Uterus (tissue), 7 donors: ENCODE results near the gene SLC12A8.

GRCh38 chr3:125051490-125052143 is 4.2 kb downstream of the HEG1 start:
- PRO-cap, 4 experiments = no peak in any of the 4 experiments
- RAMPAGE, long total RNA, 2 experiments = no peak in any of the 2 experiments
- RRBS = no CpG with 5 or more reads among the region's 10 CpGs

- PRO-cap, 4 experiments = no peak in any of the 4 experiments
- RAMPAGE, long total RNA, 2 experiments = no peak in any of the 2 experiments
- RRBS = no CpG with 5 or more reads among the region's 9 CpGs
Measured at GRCh38 chr3:125053703-125054454, 1.9 kb downstream of the HEG1 start.

DNA sequence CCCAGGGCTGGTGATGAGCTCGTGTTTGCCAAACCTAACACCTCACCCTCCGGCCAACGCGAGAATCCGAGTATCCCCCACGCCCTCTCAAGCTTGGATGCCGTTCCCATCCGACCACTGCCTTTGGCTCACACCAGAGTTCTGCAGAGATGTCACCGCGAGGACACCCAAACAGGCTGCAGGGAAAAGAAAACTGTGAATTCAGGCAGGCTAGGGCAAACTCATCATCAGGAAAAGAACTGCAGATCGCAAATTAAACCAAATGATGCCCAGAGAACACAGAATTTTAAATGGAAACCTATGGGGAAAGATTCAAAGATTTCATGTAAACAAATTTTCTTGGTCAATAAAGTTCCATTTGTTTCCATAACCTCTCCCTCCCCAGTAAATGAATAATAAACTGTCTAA is 728 bp upstream of the HEG1 start:
- PRO-cap, 4 experiments = peak in 4 of 4 experiments; most common plus-strand start position 136 of the sequence (in 3); most common minus-strand start position 143 of the sequence (in 3)
- RAMPAGE, long total RNA, 2 experiments = no peak in any of the 2 experiments
- RRBS = no CpG with 5 or more reads among the region's 11 CpGs

- PRO-cap, 4 experiments = no peak in any of the 4 experiments
- RAMPAGE, long total RNA, 2 experiments = no peak in any of the 2 experiments
- RRBS = no CpG with 5 or more reads among the region's 5 CpGs
Measured at GRCh38 chr3:125063200-125063728, 7.5 kb upstream of the HEG1 start.

DNA sequence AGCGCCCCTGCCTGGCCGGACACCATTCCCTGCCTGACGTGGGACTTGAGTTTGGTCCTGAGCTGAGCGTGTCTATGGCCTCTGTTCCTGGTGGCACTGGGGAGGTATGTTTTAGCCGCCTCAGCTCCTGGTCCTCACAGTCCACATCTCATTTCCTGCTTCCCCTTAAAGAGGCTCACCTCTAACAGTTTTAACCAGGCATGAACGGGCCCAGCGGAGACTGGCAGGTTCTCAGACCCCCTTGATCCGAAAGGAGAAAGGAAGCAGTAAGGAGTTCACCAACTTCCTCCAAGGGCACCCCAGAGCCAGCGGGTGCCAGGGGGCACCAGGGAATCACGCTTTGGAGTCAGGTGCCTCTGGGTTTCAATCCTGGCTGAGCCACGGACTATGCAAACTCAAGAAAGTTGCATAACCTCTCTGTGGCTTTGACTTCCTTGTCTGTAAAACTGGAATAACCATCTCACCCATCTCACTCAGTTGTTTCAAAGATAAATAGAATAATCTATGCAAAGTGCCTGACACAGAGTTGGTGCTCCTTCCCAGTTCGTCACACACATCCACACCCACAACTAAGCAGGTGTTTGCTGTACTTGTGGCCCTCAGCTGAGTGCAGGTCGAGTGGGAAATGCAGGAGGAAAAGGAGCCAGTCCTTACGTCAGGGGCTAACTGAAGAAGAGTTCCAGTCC is 48.5 kb downstream of the SLC12A8 start:
- PRO-cap, 4 experiments = no peak in any of the 4 experiments
- RAMPAGE, long total RNA, 2 experiments = no peak in any of the 2 experiments
- RRBS = no CpG with 5 or more reads among the region's 14 CpGs

- PRO-cap, 4 experiments = peak in 1 of 4 experiments; most common plus-strand start chr3:125212843 (in 1); most common minus-strand start chr3:125212761 (in 1)
- RAMPAGE, long total RNA, 2 experiments = no peak in any of the 2 experiments
- RRBS = 4% methylated on average over 16 of the region's 58 CpGs
Measured at GRCh38 chr3:125212274-125212892, at the start of gene SLC12A8. Gene SLC12A8 (minus strand): TSS chr3:125212748.

DNA sequence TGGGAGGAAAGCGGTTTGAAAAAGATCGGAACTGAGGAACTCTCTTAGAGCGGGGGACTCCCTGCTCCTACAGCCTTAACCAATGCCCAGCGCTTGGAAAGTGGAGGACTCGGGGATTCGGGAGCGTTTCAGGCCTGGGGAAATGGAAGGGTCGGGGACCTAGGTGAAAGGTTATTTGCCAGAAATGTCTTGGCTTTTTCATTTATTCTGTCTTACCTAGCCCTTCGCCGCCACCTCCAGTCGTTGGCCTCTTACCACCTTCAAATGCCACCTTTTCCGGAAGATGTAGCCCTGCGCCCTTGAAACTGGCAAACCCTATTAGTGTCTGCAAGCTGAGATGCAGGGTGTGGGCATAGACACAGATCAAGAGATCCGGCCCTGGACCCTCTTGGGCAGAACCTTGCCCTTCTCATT is 424 bp upstream of the ZNF148 start:
- PRO-cap, 4 experiments = no peak in any of the 4 experiments
- RAMPAGE, long total RNA, 2 experiments = no peak in any of the 2 experiments
- RRBS = 1% methylated on average over 3 of the region's 14 CpGs

- PRO-cap, 4 experiments = no peak in any of the 4 experiments
- RAMPAGE, long total RNA, 2 experiments = no peak in any of the 2 experiments
- RRBS = no CpG with 5 or more reads among the region's 7 CpGs
Measured at GRCh38 chr3:125394373-125395103, 19.4 kb upstream of the ZNF148 start.

DNA sequence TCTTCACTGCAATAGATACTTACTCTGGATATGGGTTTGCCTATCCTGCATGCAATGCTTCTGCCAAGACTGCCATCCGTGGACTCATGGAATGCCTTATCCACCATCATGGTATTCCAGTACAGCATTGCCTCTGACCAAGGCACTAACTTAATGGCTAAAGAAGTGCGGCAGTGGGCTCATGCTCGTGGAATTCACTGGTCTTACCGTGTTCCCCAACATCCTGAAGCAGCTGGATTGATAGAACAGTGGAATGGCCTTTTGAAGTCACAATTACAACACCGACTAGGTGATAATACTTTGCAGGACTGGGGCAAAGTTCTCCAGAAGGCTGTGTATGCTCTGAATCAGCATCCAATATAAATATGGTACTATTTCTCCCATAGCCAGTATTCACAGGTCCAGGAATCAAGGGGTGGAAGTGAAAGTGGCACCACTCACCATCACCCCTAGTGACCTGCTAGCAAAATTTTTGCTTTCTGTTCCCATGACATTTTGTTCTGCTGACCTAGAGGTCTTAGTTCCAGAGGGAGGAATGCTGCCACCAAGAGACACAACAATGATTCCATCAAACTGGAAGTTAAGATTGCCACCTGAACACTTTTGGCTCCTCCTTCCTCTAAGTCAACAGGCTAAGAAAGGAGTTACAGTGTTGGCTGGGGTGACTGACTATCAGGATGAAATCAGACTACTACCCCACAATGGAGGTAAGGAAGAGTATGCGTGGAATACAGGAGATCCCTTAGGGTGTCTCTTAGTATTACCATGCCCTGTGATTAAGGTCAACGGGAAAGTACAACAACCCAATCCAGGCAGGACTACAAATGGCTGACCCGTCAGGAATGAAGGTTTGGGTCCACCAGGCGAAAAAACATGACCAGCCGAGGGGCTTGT is 22.4 kb upstream of the OSBPL11 start:
- PRO-cap, 4 experiments = no peak in any of the 4 experiments
- RAMPAGE, long total RNA, 2 experiments = no peak in any of the 2 experiments
- RRBS = no CpG with 5 or more reads among the region's 10 CpGs

GRCh38 chr3:125683451-125683750 is 88.1 kb upstream of the OSBPL11 start:
- PRO-cap, 4 experiments = peak in 4 of 4 experiments; most common plus-strand start chr3:125683590 (in 4); most common minus-strand start chr3:125683544 (in 4)
- RAMPAGE, long total RNA, 2 experiments = no peak in any of the 2 experiments
- RRBS = no CpG with 5 or more reads among the region's 4 CpGs

GRCh38 chr3:125799145-125799797 is 169.7 kb upstream of the ROPN1B start:
- PRO-cap, 4 experiments = no peak in any of the 4 experiments
- RAMPAGE, long total RNA, 2 experiments = no peak in any of the 2 experiments
- RRBS = no CpG with 5 or more reads among the region's 9 CpGs

GRCh38 chr3:125936335-125936582 is 32.7 kb upstream of the ROPN1B start:
- PRO-cap, 4 experiments = no peak in any of the 4 experiments
- RAMPAGE, long total RNA, 2 experiments = no peak in any of the 2 experiments
- RRBS = no CpG with 5 or more reads among the region's 3 CpGs

- PRO-cap, 4 experiments = no peak in any of the 4 experiments
- RAMPAGE, long total RNA, 2 experiments = no peak in any of the 2 experiments
- RRBS = no CpG with 5 or more reads among the region's 6 CpGs
Measured at GRCh38 chr3:125975225-125975702, 6.3 kb downstream of the ROPN1B start.

DNA sequence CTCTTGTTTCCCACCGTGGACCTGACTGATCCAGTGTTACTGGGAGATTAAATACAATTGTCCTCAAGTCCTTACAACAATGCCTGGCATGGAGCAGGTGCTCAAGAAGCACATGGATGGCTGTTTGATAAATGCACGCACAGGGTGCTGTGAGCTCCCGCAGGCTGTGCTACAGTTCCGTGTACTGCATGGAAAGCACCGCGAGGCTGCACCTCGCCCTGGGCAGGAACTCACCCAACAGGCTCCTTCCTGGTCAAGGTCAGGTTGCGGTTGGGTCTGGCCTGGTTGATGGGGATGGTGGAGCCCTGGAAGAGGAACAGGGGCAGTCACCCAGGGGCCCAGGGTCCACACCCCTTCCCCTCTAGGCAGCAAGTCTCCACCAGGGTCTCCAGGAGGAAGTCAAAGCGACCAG is 46.1 kb upstream of the SLC41A3 start:
- PRO-cap, 4 experiments = no peak in any of the 4 experiments
- RAMPAGE, long total RNA, 2 experiments = no peak in any of the 2 experiments
- RRBS = no CpG with 5 or more reads among the region's 9 CpGs

DNA sequence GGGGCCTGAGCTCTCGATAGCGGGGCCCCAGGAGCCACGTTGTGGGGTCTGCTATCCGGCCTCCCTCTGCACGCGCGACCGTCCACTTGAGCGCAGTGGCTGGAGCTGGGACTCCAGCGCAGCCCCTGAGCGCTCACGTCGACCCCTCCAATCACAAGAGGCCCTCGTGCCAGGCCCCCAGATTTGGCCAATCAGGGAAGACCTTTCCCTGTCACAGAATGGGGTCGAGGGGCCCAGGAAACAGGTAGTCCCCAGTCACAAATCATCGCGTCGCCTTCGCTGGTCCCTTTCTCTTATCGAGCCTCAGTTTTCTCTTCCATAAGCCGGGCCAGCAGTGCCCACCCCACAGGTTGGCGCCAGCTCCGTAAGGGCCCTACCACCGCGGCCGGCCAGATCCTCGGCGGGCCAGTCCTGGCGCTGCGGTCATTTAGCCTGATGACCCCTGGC is 540 bp downstream of the ALDH1L1 start:
- PRO-cap, 4 experiments = peak in 3 of 4 experiments; most common plus-strand start position 211 of the sequence (in 3); most common minus-strand start position 94 of the sequence (in 3)
- RAMPAGE, long total RNA, 2 experiments = no peak in any of the 2 experiments
- RRBS = 1% methylated on average over 10 of the region's 30 CpGs

- PRO-cap, 4 experiments = peak in 1 of 4 experiments; most common plus-strand start chr3:126270599 (in 1)
- RAMPAGE, long total RNA, 2 experiments = no peak in any of the 2 experiments
- RRBS = no CpG with 5 or more reads among the region's 12 CpGs
Measured at GRCh38 chr3:126270018-126271011, 86.9 kb downstream of the KLF15 start.

DNA sequence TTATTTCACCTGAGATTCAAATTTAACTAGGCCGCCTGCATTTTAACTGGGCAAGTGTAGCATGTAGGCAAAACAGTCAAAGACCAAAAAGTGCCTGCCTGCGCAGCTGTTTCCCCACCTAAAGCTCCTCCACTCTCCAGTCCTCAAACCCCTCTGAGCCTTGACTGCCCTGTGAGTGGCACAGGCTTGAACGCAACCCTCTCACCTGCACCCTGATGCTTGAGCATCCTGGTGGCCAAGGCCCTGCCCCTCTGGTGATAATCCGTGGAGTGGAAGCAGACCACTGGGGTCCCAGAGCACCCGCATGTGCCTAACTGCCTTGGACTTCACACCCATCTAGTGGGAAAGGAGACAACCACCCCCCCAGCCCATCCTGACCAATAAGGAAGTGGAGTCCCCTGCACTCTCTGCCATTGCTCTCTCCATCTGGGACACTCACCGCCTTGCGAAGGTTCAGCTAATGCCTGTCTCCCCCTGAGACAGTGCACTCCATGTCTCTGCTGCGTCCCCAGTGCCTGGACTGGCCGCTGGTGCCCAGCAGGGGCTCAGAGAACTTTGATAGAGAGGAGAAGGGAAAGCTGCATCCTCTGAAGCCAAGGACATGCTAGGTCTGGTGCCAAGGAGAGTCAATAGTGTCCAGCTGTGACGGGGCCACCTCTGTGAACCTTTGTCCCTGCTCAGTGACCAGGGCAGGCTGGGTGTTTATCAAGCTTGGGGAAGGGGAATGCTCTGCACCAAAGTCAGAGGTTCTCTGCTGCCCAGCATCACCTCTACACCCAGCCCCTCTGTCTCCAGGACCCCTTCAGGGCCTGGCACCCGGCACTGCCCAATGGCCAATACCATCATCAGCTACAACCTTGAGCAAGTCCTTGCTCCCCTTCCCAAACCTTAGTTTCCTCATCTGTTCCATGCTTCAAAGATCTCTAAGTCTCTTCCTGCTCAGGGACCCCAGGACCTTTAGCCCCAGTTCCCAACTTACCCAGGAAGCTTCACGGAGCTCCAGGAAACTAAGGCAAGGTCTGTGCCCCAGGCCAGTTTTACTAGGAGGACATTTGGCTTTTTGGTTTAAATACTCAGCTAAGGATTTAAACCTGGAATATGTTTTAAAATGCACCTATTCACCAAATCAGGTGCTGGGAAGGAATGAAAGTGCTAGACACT is 3.3 kb downstream of the KLF15 start:
- PRO-cap, 4 experiments = no peak in any of the 4 experiments
- RAMPAGE, long total RNA, 2 experiments = no peak in any of the 2 experiments
- RRBS = no CpG with 5 or more reads among the region's 12 CpGs

DNA sequence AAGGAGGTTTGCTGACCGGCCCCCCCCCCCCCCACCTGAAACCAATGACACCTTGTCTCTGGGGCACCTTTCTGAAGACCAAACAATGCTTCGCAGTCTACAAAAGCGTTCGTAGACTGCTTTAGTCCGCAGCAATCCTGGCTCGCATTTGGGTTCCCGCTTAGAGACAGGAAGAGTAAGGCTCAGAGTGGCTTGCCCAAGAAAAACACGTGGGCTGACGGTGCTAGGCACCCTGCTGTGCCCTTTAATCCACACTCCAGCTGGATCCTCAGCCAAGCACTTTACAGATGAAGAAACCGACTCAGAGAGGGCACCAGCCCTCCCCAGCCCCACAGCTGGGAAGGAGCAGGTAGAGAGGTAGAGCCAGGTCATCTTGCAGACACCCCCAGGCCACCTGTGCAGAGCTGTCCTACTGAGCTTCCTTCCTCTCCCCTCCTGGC is 858 bp upstream of the KLF15 start:
- PRO-cap, 4 experiments = peak in 2 of 4 experiments; most common plus-strand start position 252 of the sequence (in 2); most common minus-strand start position 150 of the sequence (in 2)
- RAMPAGE, long total RNA, 2 experiments = no peak in any of the 2 experiments
- RRBS = 3% methylated on average over 1 of the region's 10 CpGs

DNA sequence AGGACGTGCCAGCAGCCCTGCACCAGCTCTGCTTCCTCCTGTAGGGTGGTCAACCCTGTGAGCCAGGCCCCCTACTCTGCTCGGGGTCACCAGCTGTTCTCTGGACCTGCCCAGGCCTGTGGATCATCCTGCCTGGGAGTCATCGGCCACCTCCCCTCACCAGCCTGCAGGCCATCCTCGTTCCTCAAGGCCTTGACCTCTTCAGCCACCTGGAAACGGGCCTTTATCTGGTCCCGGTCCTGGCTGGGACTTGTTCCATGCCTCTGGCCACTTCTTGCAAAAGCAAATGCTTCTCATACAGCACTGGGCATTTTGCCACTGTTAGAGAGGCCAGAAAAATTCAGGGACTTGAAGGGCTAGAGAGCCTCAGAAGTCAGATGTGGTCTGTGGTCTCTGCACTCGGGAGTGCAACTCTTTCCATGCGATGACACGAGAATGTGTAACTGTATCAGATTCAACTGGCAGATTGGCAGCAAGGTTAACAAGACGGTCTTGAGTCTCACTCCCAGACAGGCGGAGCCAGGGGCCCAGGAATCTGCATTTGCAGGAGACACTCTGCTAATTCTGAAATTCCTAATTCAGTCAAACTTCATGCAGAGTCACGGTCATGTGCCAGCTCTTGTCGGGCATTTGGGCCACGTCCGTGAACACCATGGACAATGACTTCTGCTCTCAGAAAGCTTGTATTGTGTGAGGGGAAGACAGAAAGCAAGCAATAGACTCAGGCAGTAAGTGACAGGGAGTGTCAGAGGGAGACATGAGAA is 16.9 kb upstream of the KLF15 start:
- PRO-cap, 4 experiments = no peak in any of the 4 experiments
- RAMPAGE, long total RNA, 2 experiments = no peak in any of the 2 experiments
- RRBS = no CpG with 5 or more reads among the region's 15 CpGs

- PRO-cap, 4 experiments = no peak in any of the 4 experiments
- RAMPAGE, long total RNA, 2 experiments = start-site peak on the minus strand in 1 of 2 experiments, at chr3:126437851-126438165 at its widest, 11 reads per replicate
- RRBS = no CpG with 5 or more reads among the region's 13 CpGs
Measured at GRCh38 chr3:126437584-126438307, 37.9 kb downstream of the ZXDC start.